Sternocleidomastoid (tissue), 1 donor: ENCODE results near the gene NAGPA.

DNA sequence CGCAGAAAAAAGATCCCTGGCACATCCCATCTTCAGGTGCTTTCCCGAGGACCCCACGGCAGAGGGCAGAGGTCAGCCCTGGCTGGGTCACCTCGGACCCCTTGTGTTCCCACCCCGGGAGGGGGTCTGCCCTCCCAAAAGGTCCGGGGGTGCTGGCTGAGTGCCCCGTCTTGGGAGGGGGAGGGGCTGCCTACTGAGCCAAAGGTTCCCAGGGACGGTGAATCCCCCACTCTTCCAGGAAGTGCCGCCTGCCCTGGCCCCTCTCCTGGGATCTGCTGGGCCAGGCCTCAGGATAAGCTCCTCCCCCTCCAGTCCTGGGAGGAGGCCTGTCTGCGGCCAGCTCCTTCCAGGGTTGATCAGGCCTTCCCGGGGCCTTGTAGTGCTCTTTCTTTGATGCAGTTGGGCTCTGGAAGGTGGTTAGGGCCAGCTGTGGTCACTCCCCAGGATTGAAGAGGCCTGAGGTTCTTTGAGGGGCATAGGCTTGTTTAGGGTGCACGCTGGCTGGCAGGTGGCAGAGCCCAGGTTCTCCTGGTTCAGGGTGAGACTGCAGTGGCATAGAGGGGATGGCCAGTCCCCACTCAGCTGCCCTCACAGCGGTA is 8.2 kb downstream of the GLIS2 start:
- PRO-cap: unidirectional peak, minus-strand start at position 274 of the sequence

GRCh38 chr16:4336902-4337911 is 13.9 kb downstream of the PAM16 start:
- PRO-cap: no peak

GRCh38 chr16:4343081-4344136 is 7.7 kb downstream of the PAM16 start:
- PRO-cap: bidirectional peak, plus-strand start at chr16:4343609, minus-strand start at chr16:4343611

- PRO-cap: no peak
Measured at GRCh38 chr16:4372465-4372993, 881 bp downstream of the VASN start.

GRCh38 chr16:4383165-4383859 is 11.7 kb downstream of the VASN start:
- PRO-cap: no peak

GRCh38 chr16:4433233-4434522 is 8.0 kb downstream of the DNAJA3 start:
- PRO-cap: no peak

- PRO-cap: bidirectional peak, plus-strand start at chr16:4476401, minus-strand start at chr16:4476286
Measured at GRCh38 chr16:4476096-4476356, 172 bp upstream of the HMOX2 start.

GRCh38 chr16:4597078-4597546 is 17.6 kb downstream of the UBALD1 start:
- PRO-cap: no peak

GRCh38 chr16:4613751-4614488 is 768 bp downstream of the UBALD1 start:
- PRO-cap: no peak

DNA sequence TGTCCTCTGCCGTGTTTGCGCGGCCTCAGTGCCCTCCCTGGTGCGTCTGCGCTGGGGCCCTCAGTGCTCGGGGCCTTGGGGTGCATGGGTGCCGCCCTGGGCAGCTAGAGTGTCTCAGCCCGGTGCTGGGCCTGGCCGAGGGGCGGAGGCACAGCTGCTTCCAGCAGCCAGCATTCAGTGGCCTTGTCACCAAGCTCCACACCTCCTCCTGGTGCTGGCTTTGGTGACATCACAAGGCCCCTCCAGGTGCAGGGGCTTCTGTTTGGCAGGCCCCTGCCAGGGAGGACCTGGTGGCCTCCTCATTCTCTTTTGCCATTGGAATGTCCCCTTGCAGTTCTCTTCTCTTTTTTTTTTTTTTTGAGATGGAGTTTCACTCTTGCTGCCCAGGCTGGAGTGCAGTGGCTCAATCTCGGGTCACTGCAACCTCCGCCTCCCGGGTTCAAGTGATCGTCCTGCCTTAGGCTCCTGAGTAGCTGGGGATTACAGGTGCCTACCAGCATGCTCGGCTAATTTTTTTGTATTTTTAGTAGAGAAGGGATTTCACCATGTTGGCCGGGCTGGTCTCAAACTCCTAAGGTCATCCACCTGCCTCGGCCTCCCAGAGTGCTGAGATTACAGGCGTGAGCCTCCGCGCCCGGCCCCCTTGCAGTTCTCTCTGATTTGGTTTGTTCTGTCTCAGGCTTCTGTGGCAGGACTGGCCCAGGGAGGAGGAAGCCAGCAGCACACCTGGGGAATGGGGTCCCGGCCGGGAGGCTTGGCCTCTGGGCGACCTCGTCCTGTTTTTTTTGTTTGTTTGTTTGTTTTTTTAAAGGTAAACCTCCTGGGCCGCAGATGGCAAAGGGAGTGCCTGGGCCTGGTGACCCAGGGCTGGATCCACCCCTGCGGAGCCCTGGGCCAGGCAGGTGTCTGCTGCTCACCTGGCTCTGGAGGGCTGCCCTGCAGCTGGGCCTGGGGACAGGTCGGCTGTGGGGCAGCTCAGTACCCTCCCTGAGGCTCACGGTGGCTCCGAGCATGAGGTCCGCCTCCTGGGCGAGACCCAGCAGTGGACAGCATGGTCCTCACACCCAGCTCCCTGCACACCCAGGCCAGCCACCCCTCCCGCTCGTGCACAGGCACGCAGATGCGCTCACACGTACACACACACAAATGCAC is 3.6 kb upstream of the NUDT16L1 start:
- PRO-cap: no peak

DNA sequence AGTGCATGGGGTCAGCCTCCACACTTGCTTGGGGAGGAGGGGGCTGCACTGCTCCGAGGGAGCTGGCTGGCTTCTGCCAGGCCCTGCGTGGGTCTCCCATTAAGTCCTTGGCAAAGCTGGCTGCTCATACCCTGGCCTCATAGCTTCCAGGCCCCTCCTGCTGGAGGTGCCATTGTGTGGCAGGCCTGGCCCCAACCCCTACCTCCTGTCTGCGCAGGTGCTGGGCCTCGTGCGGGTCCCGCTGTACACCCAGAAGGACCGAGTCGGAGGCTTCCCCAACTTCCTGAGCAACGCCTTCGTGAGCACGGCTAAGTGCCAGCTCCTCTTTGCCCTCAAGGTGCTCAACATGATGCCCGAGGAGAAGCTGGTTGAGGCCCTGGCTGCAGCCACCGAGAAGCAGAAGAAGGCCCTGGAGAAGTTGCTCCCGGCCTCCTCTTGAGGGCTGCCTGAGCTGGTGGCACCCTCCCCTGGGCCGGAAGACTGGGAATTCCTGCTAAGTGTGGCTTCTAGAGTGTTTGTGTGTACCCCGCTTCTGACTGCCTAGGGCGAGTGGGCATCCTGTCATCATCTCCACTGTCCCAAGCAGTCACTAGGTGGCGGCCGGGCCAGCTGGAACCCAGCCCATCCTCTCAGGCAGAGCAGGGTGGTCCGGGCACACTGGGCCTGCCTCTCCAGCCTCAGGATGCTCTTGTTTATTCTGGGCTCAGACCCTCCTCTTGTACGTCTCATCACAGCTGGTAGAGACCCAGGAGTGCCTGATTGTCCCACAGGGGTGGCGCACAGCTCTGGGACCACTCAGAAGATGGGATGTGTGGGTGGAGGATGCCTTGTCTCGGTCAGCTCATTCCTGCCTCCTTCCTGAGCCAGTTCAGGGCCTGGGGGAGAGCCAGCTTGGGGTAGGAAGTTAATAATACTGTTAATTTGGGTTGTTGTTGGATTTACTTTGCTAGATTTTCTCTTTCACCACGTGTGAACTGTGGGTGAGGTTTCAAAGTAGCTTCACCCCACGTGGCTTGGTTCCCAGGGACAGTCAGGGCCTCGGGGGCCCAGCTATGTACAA is 1.7 kb downstream of the NUDT16L1 start:
- PRO-cap: no peak

DNA sequence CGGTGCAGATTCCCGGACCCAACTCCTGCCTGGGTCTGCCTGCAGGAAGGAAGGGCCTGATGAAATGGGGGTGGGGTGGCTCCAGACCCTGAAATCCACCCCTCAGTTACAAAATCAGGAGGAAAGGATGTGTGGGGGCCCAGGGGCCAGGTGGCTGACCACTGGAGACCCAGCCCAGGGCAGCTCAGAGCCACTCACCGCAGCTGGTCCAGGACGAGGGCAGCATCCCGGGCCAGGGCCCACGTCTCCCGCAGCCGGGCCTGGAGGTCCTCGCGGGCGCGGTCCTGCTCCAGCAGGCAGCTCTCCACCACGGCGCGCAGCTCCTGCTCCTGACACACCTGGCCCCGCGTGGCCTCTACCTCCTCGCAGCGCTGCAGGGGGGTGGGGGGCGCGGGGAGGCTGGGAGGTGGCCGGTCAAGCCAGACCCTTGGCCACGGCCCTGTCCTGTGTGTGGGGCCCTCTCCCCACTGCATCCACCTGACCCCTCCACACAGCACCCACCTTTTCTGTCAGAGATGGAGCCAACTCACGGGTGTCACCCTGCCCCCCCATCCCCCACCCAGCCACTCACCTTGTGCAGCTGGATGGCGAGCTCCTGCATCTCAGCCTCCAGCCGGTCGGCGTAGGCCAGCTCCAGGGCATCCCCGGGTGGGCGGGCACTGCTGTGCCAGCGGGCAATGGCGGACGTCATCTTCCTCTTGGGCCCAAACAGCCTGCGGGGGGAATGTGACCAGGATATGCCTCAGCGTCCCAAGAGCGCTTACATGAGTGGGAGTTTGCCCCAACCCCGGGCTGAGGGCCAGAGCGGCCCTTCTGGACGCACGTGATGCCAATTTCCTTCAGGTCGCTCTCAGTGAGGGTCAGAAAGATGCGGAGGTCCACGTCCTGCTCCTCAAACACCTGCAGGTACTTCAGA is 5.1 kb downstream of the NUDT16L1 start:
- PRO-cap: no peak

DNA sequence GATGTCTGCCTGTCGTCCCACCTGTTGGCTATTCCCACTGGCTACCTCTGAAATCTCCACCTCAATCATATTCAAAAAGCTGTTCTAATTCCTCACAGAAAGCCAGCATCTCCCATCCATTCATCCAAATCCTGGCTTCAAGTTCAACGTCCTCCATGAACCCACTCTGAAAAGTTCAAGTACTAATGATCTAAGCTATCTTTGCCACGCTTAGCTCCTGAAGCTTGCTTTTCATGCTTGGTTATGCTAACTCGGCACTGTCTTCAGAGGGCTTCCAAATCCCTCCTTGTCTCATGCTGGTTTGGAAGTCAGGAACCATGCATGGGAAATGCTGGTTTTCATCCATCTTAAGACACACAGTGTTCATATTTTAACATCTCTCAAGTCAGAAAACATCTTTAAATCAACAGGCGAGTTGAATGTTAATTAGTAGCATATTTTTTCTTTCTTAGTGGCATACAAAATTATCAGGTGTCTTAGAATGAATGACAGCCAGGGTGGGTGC is 9.0 kb downstream of the ANKS3 start:
- PRO-cap: no peak

GRCh38 chr16:4828997-4829475 is 18.1 kb downstream of the GLYR1 start:
- PRO-cap: no peak

DNA sequence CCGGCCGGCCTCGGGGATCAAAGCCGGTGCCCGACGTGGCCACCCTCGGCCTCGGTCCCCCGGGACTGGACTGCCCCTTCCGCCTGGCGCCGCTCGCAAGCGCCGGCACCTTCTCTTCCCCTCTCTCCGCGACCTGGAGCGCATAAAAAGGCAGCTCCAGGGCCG is 212 bp downstream of the GLYR1 start:
- PRO-cap: no peak

- PRO-cap: no peak
Measured at GRCh38 chr16:4868380-4869282, 21.4 kb downstream of the UBN1 start.

DNA sequence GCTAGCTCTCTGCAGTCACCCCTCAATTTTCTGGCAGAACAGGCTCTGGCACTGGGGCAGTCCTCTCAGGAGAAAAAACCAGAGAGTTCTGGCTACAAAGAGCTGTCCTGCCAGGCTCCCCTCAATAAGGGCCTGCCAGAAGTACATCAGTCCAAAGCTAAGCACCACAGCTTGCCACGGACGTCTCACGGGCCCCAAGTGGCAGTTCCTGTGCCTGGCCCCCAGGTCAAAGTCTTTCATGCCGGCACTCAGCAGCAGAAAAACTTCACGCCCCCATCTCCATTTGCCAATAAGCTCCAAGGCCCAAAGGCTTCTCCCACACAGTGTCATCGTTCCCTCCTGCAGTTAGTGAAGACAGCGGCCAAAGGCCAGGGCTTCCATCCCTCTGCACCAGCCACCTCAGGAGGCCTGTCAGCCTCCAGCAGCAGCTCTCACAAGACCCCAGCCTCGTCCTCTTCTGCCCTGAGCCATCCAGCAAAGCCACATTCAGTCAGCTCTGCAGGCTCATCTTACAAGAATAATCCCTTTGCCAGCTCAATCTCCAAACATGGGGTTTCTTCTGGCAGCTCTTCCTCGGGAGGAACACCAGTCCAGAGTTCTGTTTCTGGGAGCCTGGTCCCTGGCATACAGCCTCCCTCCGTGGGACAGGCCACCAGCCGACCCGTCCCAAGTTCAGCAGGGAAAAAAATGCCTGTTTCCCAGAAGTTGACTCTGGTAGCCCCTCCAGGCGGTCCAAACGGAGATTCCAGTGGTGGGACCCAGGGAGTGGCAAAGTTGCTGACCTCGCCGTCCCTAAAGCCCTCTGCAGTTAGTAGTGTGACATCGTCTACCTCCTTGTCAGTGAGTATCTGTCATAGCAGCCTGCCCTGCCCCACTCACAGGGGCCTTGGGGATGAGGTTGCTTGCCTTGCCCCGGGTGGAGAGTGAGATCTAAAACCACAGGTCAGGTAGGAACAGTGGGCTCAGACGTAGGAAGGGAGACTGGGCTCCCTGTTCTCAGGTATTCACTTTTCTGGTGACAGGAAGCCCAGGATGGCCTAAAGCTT is 27.6 kb downstream of the UBN1 start:
- PRO-cap: no peak

- PRO-cap: no peak
Measured at GRCh38 chr16:4891989-4893069, 44.6 kb downstream of the PPL start.

GRCh38 chr16:5018617-5019369 is 14.9 kb downstream of the NAGPA start:
- PRO-cap: no peak

DNA sequence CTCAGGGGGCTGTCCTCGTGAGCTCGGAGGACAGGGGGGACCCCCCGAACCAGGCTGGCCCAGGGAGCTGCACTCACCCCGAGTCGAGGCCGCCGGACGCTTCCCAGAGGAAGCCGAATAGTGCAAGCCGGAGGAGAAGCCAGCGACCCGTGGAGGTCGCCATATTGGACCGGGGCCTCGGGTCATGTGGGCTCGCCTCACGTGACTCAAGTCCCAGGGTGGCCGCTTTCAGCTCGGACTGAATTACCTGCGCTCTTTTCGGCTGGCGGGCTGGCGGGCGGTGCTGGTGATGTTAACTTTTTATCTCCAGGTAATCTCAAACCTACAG is at the start of gene NAGPA:
TSS of gene NAGPA (minus strand) at position 184 of the 328 bp plus-strand sequence.
- PRO-cap: bidirectional peak, plus-strand start at position 204 of the sequence, minus-strand start at position 112 of the sequence